Hematopoietic multipotent progenitor cell (in vitro differentiated cells): ENCODE results near the genes LRRC23 and LPCAT3.

GRCh38 chr12:6870196-6870945 is 2.7 kb downstream of the SPSB2 start:
- CAGE, long polyA plus RNA = no peak

- CAGE, long polyA plus RNA = start-site peak on the plus strand at chr12:6904844-6904918, 66 reads; start-site peak on the plus strand at chr12:6905011-6905160, 89 reads
Observed at GRCh38 chr12:6904177-6905459, at the start of gene LRRC23. TSS of gene LRRC23 (plus strand) at chr12:6904822.

DNA sequence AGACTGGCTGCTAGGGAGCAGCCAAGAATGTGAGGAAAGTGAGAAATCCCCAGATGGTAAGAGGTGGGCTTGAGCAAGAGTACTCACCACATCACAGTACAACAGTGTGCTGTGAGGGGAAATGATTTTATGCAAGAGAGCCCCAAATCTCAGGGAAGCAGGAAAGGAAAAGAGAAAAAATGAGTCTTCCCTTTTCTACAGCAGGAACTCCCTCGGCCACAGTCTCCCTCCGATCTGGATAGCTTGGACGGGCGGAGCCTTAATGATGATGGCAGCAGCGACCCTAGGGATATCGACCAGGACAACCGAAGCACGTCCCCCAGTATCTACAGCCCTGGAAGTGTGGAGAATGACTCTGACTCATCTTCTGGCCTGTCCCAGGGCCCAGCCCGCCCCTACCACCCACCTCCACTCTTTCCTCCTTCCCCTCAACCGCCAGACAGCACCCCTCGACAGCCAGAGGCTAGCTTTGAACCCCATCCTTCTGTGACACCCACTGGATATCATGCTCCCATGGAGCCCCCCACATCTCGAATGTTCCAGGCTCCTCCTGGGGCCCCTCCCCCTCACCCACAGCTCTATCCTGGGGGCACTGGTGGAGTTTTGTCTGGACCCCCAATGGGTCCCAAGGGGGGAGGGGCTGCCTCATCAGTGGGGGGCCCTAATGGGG is 7.7 kb downstream of the ATN1 start:
- CAGE, long polyA plus RNA = no peak

DNA sequence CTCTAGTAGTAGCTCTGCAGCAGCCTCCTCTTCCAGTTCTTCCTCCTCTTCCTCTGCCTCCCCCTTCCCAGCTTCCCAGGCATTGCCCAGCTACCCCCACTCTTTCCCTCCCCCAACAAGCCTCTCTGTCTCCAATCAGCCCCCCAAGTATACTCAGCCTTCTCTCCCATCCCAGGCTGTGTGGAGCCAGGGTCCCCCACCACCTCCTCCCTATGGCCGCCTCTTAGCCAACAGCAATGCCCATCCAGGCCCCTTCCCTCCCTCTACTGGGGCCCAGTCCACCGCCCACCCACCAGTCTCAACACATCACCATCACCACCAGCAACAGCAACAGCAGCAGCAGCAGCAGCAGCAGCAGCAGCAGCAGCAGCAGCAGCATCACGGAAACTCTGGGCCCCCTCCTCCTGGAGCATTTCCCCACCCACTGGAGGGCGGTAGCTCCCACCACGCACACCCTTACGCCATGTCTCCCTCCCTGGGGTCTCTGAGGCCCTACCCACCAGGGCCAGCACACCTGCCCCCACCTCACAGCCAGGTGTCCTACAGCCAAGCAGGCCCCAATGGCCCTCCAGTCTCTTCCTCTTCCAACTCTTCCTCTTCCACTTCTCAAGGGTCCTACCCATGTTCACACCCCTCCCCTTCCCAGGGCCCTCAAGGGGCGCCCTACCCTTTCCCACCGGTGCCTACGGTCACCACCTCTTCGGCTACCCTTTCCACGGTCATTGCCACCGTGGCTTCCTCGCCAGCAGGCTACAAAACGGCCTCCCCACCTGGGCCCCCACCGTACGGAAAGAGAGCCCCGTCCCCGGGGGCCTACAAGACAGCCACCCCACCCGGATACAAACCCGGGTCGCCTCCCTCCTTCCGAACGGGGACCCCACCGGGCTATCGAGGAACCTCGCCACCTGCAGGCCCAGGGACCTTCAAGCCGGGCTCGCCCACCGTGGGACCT is 7.1 kb upstream of the C12orf57 start:
- CAGE, long polyA plus RNA = no peak

GRCh38 chr12:6950929-6951153 is 315 bp upstream of the PTPN6 start:
- CAGE, long polyA plus RNA = no peak

DNA sequence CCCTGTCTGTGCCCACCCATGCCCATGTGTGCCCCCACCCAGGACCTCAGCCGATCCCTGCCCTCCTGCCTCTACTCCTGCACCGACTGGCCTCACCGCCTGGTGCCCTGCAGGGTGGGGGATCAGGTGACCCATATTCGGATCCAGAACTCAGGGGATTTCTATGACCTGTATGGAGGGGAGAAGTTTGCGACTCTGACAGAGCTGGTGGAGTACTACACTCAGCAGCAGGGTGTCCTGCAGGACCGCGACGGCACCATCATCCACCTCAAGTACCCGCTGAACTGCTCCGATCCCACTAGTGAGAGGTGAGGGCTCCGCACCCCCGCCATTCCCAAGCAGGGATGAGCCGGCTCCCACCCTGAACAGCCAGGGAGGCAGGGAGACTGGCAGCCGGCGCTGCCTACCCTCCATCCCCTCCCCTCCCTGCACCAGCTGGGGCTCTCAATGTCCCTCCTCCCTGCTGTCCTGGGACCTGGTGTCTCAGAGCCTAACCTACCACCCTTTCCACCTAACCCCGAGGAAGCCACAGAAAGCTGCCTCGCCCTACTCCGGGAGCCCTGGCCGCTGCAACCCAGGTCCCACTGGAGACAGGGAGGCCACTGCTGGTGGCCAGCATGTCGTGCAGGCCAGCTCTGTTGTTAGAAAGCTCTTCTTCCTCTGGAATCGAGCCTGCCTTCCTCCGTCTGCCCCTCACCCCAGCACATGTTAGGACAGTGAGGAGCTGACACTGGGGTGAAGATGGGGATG is 889 bp downstream of the PTPN6 start:
- CAGE, long polyA plus RNA = no peak

DNA sequence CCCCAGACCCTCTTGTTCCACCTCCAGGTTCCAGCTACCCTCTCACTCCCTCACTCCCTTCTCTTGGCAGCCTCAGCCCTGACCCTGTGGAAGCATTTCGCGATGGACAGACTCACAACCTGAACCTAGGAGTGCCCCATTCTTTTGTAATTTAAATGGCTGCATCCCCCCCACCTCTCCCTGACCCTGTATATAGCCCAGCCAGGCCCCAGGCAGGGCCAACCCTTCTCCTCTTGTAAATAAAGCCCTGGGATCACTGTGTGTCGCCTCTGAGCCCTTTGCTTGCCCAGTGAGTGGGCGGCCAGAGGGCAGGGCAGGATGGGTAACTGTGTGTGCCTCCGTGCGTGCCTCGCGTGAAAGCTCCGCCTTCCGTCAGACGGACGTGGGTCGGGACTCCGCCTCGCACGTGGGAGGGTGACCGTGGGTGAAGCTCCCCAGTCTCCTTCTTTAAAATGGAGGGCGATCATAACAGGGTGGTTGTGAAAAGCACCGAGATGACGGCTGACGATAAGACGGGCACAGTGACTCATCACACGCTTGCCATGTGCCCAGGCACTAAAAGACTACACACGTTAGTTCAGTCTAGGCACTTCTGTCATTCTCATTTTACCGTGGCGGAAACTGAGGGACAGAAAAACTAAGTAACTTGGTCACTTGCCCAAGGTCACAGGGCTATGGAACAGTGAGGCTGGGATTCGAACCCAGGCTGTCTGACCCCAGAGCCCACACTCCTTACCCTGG is 9.2 kb downstream of the PHB2 start:
- CAGE, long polyA plus RNA = start-site peak on the minus strand centred at position 113 of the sequence, 71 bp wide, 10 reads

- CAGE, long polyA plus RNA = no peak
Observed at GRCh38 chr12:6978429-6979341, 8.0 kb downstream of the EMG1 start.

DNA sequence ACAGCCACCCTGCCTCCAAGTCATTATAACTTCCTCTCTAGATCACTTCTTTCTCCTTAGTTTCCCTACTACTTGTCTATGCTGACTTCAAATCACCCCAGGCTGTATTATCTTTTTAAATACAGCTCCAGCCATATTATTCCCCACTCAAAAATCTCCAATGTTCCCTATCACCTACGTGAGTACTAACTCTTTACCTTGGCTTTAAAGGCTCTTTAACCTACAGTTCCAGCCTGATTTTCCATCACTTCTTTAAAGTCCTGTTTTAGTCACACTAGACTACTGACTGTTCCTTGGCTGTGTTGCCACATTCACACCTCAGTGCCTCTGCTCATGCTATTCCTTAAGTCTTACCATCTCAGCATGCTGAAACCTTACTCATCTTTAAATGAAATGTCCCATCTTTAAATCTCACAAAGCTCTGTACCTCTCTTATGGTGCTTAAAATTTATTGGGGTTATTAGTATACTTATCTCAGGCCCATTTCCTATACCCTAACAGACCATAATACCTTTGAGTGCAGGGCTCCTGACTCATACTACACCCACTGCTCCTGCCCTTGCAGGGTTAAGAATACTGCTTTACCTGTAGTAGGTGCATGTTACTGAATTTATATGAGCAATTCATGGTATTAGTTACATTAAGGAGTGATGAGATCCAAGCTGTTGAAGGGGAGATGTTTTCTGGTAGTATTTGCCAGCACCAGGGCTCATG is 4.4 kb downstream of the LPCAT3 start:
- CAGE, long polyA plus RNA = no peak

GRCh38 chr12:7017753-7018897 is at the start of gene LPCAT3:
TSS of gene LPCAT3 (minus strand) at chr12:7018476.
- CAGE, long polyA plus RNA = no peak

GRCh38 chr12:7018898-7018990 is 468 bp upstream of the LPCAT3 start:
- CAGE, long polyA plus RNA = no peak

DNA sequence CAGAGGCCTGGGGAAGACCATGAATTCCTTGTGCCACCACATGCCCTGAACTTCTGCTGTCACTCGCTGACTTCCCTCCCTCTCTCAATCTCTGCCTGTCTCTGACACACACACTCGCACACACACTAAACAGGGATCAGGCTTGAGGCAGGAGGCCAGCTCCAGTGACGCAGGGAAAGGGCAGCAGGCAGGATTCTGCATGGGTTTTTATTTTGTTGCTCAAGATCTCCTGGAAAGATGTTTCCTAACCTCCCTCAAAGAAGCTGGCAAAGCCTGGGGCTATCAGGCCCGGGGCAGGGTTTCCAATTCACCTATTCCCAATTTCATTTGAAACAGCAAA is 27.7 kb upstream of the PEX5 start:
- CAGE, long polyA plus RNA = no peak

DNA sequence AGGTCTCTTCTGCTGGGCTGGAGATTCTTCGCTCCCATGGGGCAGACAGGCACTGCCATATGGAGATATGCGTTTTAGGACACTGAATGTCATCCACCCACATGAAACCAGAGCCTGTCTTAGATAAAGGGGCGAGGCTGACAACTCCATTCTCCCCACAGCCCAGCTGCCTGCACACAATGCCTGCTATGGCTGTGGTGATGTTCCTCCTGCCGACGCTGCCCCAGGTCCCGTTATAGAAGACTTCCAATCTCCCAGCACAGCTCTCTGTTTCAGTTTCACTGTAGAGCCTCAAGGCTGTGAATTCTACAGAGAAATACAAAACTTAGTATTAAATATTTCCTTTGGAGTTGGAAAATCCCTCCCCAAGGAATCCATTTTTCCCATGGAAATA is 69.5 kb downstream of the ACSM4 start:
- CAGE, long polyA plus RNA = no peak

DNA sequence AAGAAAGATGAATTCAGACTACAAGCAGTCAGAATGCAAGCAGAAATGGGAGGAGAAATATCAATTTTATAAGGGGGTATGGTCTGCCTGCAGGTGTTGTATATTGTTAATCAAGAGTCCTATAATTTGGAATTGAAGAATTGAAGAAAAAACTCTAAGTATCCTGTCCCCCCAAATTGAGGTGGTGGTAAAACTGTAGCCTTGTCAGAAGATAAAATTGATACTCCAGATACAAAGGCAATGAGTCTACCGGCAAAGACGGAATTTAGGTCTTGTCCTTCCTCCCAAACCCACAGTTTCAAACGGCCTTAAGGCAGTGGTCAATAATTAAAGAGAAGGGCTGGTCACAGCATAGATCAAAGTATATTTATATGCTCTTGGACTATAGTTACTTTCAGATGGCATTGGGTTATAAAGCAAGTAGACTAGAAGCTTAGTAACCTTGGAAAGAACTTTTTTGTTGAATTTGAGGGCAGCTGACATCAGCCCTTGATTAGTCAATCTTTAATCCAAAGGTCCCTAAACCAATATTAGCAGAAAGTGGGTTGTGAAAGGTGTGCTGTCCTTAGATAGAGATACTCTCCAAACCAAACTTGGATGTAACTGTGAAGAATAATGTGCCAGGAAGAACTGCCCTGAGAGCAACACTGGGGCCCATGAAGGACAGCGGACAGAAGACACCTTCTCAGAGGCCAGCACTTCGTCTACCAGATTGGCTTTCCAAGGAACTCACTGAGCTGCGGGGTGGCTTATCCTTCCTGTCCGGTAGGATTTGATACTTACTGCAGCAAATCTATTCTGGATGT is 10.7 kb downstream of the CD163 start:
- CAGE, long polyA plus RNA = no peak

DNA sequence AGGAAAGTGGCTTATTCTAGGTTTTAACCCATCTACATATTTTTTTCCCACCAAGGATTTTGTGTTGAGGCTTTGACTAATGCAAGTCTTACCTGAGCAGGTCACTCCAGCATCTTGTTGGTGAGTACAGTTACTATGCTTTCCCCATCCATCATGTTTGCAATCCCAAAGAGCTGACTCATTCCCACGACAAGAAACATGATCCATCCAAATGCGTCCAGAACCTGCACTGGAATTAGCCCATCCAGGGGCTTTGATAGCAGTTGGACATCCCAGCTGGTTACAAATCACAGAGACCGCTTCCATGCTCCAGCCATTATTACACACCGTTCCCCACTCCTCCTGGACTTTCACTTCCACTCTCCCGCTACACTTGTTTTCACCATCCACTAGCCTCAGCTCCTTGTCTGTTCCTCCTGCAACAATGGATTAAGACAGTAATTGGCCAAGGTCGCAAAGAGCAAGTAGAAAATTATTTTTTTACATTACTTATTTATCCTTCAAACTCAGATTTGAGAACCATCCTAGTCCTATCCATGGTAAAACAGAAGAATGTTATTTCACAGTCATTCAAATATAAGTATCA is 2.4 kb downstream of the CD163 start:
- CAGE, long polyA plus RNA = no peak

DNA sequence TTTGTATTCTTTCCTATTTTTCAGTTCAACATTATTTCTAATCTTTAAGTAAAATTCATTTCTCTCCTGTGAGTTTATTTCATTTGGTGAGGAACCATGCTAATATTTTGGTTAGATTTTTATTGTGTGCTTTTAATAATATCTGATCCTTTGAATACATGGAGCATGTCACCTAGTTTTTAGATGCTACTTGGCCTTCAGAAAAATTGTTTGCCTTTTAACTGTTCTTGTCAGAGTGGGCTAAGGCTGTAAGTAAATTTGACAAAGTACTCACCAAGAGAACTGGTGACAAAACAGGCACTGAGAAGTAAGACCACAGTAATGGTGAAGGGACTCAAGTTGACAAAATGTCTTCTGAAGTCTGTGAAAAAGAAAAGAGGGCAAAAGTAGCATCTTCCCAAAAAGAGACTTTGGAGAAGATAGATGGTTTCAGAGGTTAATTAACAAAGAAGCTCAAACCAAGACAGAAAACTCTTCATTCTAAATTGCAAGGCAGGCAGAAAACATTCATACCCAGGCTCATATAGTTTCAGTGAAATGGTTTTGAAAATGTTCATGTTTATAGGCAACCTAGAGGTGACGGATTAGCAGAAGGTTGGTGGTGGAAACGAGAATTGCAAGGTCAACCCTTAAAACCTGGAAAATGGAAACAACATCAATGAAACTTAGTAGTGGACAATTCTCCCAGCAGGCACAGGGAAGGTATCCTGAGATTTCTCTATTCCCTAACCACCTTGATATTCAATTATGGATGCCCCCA is 1.2 kb downstream of the CD163 start:
- CAGE, long polyA plus RNA = no peak

DNA sequence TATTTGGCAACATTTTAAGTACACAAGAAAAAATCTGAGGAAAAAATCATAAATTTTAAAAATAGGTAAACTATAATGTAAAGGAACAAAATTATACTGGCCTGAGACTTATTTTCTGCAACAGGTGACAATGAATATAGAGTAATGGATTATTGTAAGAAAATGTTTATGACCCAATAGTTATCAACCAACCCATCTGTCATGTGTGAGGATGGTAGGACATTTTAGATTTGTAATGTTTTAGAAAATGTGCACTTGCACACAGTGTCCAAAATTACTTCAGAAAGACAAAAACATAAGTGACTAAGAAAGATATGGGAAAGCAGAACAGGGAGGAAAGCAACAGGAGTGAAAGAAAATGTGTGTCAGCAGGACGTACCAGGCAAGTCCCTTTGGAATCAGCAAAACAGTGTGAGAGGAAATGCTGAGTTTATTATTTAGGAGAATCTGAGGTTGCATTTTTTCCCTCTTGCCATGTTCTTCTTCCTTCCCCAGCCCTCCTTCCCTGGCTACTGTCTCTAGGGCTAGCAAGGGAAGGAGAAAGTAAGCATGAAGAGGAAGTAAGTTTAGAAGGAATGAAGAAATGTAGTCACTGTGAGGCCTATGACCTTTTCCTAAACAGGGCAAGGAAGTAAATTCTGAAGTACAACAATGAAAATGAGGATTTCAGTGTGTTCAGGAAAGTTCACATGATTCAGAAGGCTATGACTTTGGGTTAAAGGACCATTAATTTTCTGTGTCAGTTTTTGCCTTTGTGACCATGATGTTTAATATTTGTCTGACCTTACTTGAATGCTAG is 67.7 kb upstream of the CD163 start:
- CAGE, long polyA plus RNA = no peak

GRCh38 chr12:8025957-8026733 is 6.4 kb upstream of the FOXJ2 start:
- CAGE, long polyA plus RNA = no peak

DNA sequence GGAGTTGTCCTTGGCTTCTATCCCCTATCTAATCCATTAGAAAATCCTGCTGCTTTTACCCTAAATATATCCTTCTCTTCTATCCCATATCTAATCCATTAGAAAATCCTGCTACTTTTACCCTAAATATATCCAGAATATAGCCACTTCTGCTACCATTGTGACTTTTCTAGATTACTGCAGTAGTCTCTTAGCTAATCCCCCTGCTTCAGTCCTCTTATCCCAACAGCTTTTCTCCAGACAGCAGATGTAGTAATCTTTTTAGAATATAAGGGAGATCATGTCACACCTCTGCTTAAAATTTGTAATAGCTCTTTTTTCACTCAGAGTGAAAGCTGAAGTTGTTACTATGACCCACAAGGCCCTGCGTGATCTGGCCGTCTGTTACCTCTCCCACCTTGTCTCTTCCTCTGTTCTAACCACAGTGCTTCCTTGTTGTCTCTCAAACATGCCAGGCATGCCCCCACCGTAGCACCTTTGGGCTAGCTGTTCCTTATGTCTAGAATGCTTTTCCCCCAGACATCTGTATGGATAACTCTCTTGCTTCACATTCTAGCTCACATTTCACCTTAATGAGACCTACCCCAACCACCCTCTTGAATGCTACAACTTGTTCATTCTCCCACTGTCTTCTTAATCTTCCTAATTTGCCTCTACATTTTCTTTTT is 6.4 kb downstream of the NECAP1 start:
- CAGE, long polyA plus RNA = no peak

GRCh38 chr12:8519069-8519459 is 5.8 kb downstream of the CLEC4D start:
- CAGE, long polyA plus RNA = no peak